Sigmoid colon (tissue), 4 donors: ENCODE data around the genes CEBPE, PPP1R3E, DHRS4 and CPNE6.

DNA sequence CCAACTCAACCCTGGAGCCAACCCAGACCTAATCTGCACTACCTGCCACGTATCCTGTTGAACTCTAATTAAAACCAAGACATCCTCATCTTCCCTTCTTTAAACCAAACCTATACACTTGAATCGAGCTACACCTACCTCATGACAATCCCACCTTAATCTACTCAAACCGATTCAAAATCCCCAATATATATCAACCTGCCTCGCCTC lies 860 bp downstream of the ACIN1 start:
- PRO-cap = no peak
- RAMPAGE, long total RNA, 4 experiments = no peak in any of the 4 experiments

DNA sequence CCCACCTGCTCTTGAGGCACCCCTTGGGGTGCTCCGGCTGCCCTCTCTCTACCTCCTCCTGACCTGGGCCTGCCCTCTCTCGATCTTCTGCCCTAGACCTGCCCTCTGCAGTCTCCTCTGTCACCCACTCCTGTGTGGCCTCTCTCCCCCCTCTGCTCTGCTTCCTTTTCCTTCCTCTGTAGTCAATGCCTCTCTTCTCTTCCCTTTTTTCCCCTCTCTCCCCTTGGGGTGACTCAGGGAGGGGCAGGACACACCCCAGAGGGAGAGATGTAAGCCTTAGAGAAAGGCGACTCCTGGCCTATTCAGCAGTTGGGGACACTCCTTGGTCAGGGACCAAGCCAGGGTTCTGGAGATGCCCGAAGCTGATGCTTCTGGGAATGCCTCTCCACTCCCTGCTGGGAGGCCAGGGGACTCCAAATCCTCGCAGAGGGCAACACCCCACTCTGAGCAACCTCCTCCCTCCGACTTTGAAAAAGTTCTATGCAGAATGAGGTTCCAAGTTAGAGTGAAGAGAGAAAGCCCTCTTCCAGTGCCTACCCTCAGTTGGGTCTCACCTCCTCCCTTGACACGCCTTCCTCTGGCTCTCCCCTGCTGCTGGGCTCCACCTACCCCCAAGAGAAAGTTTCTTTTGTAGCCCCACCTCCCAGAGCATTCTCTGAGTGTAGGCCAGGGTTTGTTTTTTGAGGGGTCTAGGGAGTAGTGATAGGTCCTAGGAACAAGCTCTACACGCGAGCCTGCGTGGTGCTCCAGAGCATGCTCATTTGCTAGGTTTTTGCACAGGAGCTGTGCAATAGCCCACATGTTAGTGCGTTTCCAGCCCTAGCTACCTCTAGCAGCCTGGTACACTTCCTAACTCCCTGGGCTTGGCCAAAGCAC lies at the start of gene CEBPE:
Gene CEBPE, minus strand, starts transcription at position 136 of the 876 bp plus-strand sequence.
- PRO-cap = no peak
- RAMPAGE, long total RNA, 4 experiments = no peak in any of the 4 experiments

GRCh38 chr14:23123306-23123977 lies 4.4 kb upstream of the CEBPE start:
- PRO-cap = no peak
- RAMPAGE, long total RNA, 4 experiments = no peak in any of the 4 experiments

- PRO-cap = no peak
- RAMPAGE, long total RNA, 4 experiments = no peak in any of the 4 experiments
Observed at GRCh38 chr14:23153523-23153832, 30.0 kb downstream of the SLC7A8 start.

- PRO-cap = no peak
- RAMPAGE, long total RNA, 4 experiments = no peak in any of the 4 experiments
Observed at GRCh38 chr14:23245214-23245677, 7.5 kb downstream of the RNF212B start.

- PRO-cap = unidirectional peak, minus-strand start at chr14:23302781
- RAMPAGE, long total RNA, 4 experiments = no peak in any of the 4 experiments
Observed at GRCh38 chr14:23302593-23303210, at the start of gene PPP1R3E. TSS of gene PPP1R3E (minus strand) at chr14:23302859.

DNA sequence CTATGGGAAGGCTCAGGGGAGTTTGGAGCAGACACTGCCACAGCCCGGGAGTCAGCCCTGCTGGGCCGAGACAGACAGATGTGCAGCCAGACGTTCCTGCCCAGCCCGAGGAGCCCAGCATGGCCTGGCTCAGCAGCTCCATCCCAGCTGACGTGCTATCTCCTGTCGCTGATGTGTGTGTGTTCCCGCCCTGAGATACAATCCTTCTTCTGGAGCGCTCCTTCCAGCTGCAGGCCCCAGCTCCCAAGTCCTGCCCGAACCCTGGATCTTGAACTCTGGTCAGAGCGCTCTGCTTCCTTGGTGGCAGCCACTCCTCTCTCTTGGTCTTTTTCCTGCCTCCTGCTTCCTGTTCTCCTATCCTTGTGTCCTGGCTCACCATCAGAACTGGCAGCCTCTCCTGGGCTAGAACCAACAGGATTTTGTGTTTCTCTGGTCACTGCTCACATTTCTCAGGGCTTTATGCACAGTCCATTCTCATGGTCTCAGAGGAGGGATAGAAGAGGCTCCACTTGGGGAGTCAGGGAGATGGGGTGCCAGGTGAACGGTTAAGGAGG lies 3.8 kb downstream of the CMTM5 start:
- PRO-cap = no peak
- RAMPAGE, long total RNA, 4 experiments = no peak in any of the 4 experiments

DNA sequence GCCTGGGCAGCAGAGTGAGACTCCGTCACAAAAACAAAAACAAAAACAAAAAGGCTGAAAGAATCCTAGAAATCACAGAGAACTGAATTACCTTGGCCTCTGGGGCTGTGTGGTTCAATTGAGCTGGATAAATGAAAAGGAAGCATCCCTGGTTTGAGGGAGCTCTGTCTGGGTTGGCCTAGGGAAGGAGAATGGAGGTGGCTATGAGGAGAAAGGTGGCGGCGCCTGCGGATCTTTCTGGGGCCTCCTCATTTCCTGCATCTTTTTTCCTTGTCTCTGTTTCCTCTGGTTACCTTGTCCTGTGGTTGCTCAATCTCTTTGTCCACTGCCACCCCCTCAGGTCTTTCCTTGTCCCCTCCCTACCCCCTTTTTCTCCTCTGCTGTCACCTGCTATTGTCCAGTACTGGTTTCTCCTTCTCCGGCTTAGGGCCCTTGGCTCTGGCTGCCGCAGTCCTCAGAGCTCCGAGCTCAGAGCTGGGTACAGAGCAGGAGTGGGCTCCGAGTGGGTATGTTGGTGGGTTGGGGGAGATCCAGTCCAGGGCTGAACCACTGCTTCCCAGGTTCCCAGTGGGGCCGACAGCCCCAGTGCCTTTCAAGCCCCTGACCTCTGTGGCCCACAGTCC lies 3.2 kb upstream of the MYH6 start:
- PRO-cap = no peak
- RAMPAGE, long total RNA, 4 experiments = no peak in any of the 4 experiments

- PRO-cap = no peak
- RAMPAGE, long total RNA, 4 experiments = no peak in any of the 4 experiments
Observed at GRCh38 chr14:23425533-23425979, 9.9 kb downstream of the MYH7 start.

- PRO-cap = no peak
- RAMPAGE, long total RNA, 4 experiments = no peak in any of the 4 experiments
Observed at GRCh38 chr14:23430312-23431161, 4.9 kb downstream of the MYH7 start.

GRCh38 chr14:23432042-23433492 lies 2.9 kb downstream of the MYH7 start:
- PRO-cap = no peak
- RAMPAGE, long total RNA, 4 experiments = no peak in any of the 4 experiments

DNA sequence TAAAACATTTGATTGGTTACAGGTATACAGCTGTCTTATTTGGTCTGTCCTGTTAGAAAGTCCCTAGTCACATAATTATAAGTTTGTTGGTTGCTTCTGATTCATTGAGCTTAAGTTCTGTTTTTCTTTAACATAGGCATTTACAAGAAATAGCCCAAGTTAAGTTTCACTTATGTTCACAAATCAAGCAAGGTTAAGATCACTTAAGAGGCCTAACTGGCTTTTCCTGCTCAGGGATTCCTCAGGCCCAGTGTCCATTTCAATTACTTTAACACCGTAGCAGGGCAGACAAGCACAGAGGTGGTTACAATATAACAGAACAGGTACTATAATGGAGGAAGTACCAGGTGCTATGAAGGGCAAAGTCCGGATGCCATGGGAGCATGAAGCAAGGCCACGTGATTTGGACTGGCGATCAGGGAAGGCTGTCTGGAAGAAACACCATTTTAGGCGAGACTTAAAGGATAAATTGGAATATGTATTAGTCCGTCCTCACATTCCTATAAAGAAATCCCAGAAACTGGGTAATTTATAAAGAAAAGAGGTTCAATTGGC lies 12.4 kb upstream of the MYH7 start:
- PRO-cap = no peak
- RAMPAGE, long total RNA, 4 experiments = no peak in any of the 4 experiments

DNA sequence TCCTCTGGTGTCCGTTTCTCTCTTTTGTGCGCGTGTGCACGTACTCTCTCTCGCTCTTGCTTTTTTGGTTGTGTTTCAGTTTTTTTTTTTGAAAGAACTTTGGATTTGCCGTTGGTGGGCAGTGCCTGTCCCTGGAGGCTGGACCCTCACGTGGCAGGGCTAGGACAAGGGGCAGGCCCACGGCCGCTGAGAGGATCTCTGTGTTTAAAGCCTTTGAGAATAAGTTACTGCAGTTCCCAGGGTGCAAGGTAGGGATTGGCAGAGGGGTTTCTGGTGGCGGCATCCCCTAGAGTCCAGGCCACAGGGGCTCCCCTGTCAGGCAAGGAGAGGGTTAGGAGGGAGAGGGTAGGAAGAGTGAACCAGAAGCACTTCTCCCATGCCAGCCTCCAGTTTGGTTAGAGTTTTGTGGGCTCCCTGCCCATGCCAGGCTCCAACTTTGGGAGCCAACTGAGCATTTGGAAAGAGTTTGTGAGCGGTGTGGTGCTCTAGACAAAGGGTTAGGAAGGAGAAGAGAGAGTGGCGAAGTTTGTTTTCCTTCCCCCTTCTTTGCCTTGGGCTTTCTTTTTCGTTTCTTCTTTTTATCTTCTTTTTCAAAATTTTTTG lies 30.5 kb downstream of the ZFHX2 start:
- PRO-cap = no peak
- RAMPAGE, long total RNA, 4 experiments = no peak in any of the 4 experiments

- PRO-cap = no peak
- RAMPAGE, long total RNA, 4 experiments = no peak in any of the 4 experiments
Observed at GRCh38 chr14:23547897-23548698, 3.5 kb downstream of the ZFHX2 start.

DNA sequence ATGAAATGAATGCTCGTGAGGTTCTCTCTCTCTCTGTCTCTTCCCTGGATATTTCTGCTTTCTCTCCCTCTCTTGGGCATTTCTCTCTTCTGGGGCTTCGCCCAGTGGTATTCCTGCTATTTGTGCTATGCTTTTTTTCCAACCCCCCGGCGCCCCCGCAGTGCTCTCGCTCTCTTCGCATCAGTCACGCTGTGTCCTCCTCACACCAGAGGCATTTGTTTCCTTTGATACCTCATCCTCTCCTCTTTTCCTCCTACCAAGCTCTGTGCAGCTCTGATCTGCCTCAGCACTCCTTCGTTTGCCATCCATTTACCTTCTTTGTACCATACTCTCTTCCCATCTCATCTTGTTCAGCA lies 2.9 kb downstream of the ZFHX2 start:
- PRO-cap = no peak
- RAMPAGE, long total RNA, 4 experiments = no peak in any of the 4 experiments

GRCh38 chr14:23556657-23557192 lies 654 bp downstream of the THTPA start:
- PRO-cap = no peak
- RAMPAGE, long total RNA, 4 experiments = no peak in any of the 4 experiments

- PRO-cap = no peak
- RAMPAGE, long total RNA, 4 experiments = no peak in any of the 4 experiments
Observed at GRCh38 chr14:23665406-23665699, 29.2 kb downstream of the DHRS2 start.

- PRO-cap = bidirectional peak, plus-strand start at chr14:23953784, minus-strand start at chr14:23953744
- RAMPAGE, long total RNA, 4 experiments = start-site peak on the plus strand in 4 of 4 experiments, at chr14:23953732-23953795 at its widest, 83 to 297 reads per replicate; start-site peak on the minus strand in 3 of 4 experiments, at chr14:23954142-23954175 at its widest, 17 to 29 reads per replicate
Observed at GRCh38 chr14:23953293-23954711, at the start of gene DHRS4. TSS of gene DHRS4 (plus strand) at chr14:23953770.

- PRO-cap = no peak
- RAMPAGE, long total RNA, 4 experiments = no peak in any of the 4 experiments
Observed at GRCh38 chr14:24067504-24068181, 3.7 kb upstream of the CPNE6 start.

DNA sequence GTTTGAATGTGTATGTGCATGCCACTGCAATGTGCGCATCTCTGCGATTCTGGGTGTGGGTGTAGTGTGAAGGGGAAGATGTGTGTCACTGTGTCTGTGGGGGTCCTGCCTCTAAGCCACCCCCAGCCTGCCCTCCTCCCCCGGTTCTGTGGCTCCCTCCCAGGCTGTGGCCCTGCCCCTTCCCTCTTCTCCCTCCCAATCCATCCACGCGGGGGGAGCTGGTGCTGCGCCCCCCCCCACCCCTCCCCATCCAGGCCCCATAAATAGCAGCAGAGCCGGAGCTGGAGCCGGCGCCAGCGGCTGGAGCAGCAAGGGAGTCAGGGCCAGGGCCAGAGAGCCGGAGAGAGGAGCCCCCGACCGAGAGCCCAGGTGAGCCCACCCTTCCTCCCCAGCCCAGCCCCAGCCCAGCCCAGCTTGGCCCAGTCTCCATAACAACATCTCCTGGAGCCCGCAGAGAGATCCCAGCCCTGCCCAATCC lies at the start of gene CPNE6:
Gene CPNE6, plus strand, starts transcription at position 290 of the 478 bp plus-strand sequence.
- PRO-cap = no peak
- RAMPAGE, long total RNA, 4 experiments = no peak in any of the 4 experiments